Transverse colon (tissue), 4 donors: ENCODE measurements around the genes DYNLL2, OR4D2, HSF5 and SEPTIN4.

DNA sequence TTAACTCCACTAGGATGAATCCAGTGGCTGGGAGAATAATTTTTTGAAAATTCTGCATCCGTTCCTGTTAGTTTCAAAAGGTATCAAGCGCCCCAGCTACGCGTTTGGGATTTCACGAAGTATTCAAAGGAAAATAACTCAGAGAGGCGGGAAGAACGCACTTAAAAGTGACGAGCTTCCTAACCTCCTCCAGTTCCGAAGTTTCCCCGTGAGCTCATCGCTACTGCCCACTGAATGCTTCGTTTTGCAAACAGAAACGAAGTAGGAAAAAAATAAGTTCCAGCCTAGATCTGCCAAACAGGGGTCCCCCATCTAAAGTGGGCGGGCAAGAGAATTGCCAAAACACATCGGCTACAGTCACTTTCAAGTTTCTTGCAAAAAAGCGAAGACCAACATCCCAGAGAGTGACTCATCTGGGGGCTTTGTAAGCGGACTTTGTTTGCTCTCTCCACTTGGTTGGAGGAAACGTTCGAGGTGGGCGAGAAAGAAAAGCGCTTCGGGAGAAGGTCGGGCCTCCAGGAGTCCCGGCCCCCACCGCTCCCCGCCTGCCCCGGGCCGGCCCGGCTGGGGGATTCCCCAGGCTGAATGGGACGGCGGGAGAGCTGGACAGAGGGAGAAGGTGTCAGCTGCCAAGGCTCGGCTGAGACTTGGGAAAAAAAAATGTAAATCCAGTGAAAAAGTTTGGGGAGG is 1.2 kb downstream of the VEZF1 start:
- PRO-cap = unidirectional peak, plus-strand start at position 141 of the sequence; unidirectional peak, plus-strand start at position 192 of the sequence; unidirectional peak, plus-strand start at position 451 of the sequence; unidirectional peak, plus-strand start at position 588 of the sequence
- RAMPAGE, long total RNA, 4 experiments = no peak in any of the 4 experiments

DNA sequence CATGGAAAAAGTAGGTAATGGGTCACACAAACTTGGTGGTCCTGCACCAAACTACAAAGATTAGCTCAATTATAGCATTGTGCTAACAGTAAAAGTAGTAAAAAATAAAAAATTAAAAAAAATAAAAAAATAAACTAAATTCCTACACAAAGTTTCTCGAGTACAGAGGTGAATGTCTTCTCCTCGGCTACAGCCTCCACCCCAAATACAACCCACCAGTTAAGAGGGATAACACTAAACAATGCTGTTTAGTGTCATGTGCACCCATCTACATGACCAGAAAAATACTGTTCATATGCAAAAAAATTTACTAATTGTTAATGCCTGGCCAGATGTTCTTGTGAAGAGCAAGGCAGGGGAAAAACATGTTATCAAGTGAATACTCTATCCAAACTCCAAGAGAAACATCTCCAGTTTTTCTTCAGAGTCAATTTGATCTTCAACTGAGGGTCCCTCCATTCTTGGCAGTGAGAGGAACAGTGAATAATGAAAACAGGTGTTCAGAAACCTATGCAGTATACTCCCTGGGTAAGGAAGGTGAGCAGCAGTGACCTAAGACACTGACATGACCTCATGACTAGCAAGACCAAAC is 4.4 kb upstream of the VEZF1 start:
- PRO-cap = no peak
- RAMPAGE, long total RNA, 4 experiments = no peak in any of the 4 experiments

DNA sequence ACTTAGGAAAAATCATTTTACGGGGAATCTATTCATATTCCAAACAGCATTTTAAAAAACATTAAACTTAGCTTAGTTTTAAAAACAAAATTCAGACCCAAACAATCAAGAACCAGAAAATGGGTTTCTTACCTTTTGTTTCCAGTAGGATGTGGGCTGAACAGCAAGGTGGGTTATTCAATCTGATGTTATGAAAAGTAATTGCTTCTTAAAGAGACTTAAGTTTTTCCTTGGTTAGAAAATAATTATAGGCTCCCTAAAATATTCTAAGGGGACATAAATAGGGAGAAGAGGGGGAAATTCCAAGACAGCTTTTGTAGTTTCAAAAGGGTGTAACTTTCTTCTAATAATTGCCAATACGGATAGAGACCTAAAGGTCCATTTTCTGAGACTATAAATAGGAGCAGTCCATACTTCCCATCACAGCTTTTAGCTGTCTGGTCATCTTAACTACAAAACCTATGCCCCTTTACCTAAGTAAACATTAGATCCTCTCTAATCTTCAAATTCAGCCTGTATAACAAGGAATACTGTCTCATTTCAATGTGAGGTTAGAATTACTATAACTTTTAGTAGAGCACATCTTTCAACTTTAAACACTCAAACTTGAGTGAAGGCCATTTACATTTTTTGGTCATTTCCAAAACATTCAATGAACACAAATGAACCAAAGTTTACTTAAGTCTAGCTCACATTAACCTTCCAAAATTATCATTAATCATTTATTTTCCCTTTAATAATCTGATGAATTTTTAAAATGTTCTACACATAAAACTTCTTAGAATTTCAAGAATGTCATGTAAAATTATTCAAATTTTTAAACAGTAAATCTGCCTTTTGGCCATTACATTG is 5.5 kb downstream of the SRSF1 start:
- PRO-cap = no peak
- RAMPAGE, long total RNA, 4 experiments = no peak in any of the 4 experiments

DNA sequence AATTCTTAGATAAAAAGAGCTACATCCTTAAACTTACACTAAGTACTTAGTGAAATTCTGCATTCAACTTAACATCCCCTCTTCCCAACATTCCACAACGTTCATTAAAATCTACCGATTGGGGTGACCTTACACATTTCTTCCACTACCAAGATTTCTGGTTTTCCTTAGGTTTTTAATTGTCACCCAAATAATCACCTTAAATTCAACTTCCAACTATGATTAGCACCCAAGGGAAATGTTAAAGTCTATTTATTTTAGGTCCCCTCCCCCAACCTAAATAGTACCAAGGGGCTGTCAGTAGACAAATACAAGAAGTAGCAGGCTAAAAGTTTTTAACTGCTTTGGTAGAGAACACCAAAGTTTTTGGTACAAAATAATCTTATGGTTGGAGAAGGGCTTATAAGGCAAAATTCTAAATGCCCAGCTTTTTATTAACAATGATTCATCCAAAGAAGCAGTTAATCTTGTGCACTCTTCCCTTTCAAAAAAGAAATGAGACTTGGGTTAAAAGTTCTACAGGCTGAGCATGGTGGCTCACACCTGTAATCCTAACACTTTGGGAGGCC is 4.8 kb downstream of the SRSF1 start:
- PRO-cap = no peak
- RAMPAGE, long total RNA, 4 experiments = start-site peak on the minus strand in 1 of 4 experiments, centred at position 334 of the sequence, 33 reads per replicate

GRCh38 chr17:58083054-58083763 is at the start of gene DYNLL2:
TSS of gene DYNLL2 (plus strand) at chr17:58083419.
- PRO-cap = bidirectional peak, plus-strand start at chr17:58083419, minus-strand start at chr17:58083230
- RAMPAGE, long total RNA, 4 experiments = start-site peak on the plus strand in 1 of 4 experiments, at chr17:58083524-58083914 at its widest, 21 reads per replicate

DNA sequence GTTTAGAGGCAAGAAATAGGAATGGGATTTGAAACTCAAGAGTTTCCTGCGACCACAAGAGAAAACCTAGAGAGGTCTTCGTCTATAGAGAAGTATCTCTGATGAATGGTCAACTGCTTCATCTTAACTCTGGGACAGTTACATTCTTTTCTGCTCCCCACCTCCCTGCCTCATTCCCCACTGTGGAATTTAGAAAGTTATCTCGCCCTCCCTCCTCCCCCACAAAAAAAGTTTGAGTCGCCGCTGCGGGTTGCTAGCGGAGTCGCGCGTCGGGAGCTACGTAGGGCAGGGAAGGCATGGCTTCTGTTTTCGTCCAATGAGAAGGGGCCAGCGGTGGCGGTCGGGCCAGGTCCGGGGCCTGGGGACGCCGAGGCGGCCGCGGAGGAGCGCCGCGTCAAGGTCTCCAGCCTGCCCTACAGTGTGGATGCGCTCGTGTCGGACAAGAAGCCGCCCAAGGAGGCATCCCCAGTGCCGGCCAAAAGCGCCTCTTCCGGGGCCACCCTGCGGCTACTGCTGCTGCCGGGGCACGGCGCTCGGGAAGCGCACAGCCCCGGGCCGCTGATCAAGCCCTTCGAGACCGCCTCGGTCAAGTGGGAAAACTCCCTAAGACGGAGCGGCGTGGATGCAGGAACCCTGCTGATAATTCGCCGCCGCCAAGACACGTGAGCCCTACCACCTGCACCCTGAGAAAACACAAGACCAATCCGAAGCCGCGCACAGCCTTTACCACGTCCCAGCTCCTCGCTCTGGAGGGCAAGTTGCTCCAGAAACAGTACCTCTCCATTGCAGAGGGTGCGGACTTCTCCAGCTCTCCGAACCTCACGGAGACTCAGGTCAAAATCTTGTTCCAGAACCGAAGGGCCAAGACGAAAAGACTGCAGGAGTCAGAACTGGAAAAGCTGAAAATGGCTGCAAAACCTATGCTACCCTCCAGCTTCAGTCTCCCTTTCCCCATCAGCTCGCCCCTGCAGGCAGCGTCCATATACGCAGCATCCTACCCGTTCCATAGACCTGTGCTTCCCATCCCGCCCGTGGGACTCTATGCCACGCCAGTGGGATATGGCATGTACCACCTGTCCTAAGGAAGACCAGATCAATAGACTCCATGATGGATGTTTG is 8.9 kb downstream of the OR4D1 start:
- PRO-cap = unidirectional peak, plus-strand start at position 224 of the sequence; unidirectional peak, plus-strand start at position 348 of the sequence; unidirectional peak, minus-strand start at position 592 of the sequence
- RAMPAGE, long total RNA, 4 experiments = no peak in any of the 4 experiments

DNA sequence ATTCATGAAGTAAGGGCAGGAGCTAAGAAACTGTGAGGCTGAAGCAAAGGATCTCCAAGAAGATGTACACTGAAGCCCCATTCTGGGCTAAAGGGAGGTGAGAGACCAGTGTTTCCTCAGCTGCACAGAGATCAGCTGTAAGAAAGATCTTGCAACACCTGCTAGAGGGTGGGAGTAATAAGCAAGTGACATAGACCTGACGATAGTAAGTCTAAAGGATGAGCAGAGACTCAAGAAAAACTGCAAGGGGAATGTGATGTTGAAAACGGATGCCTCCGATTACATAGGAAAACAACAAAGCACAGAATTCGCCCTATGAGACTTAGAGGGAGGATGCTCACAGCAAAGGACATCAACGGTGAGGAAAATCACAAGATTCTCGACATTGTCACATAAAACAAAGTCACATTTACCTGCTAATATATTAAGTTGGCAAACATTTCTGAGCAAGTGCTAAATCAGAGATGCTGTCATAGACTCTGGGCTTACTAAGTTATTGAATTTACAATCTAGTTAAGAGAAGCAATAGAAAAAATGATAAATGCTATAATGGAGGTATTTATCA is at the start of gene OR4D2:
Gene OR4D2 (plus strand): TSS at position 287 of the 565 bp plus-strand sequence.
- PRO-cap = no peak
- RAMPAGE, long total RNA, 4 experiments = no peak in any of the 4 experiments

- PRO-cap = no peak
- RAMPAGE, long total RNA, 4 experiments = no peak in any of the 4 experiments
Observed at GRCh38 chr17:58308493-58308864, 20.1 kb downstream of the TSPOAP1 start.

- PRO-cap = no peak
- RAMPAGE, long total RNA, 4 experiments = start-site peak on the plus strand in 3 of 4 experiments, at chr17:58324489-58324600 at its widest, 6 to 17 reads per replicate; start-site peak on the minus strand in 1 of 4 experiments, at chr17:58324385-58324455 at its widest, 29 reads per replicate
Observed at GRCh38 chr17:58324295-58324682, 4.3 kb downstream of the TSPOAP1 start.

- PRO-cap = no peak
- RAMPAGE, long total RNA, 4 experiments = no peak in any of the 4 experiments
Observed at GRCh38 chr17:58334987-58335811, 6.6 kb upstream of the TSPOAP1 start.

- PRO-cap = no peak
- RAMPAGE, long total RNA, 4 experiments = no peak in any of the 4 experiments
Observed at GRCh38 chr17:58339935-58340564, 11.5 kb upstream of the TSPOAP1 start.

- PRO-cap = no peak
- RAMPAGE, long total RNA, 4 experiments = start-site peak on the minus strand in 3 of 4 experiments, at chr17:58354268-58354354 at its widest, 24 to 65 reads per replicate
Observed at GRCh38 chr17:58354182-58354903, 2.3 kb upstream of the SUPT4H1 start.

- PRO-cap = no peak
- RAMPAGE, long total RNA, 4 experiments = no peak in any of the 4 experiments
Observed at GRCh38 chr17:58381219-58381720, 29.3 kb upstream of the SUPT4H1 start.

DNA sequence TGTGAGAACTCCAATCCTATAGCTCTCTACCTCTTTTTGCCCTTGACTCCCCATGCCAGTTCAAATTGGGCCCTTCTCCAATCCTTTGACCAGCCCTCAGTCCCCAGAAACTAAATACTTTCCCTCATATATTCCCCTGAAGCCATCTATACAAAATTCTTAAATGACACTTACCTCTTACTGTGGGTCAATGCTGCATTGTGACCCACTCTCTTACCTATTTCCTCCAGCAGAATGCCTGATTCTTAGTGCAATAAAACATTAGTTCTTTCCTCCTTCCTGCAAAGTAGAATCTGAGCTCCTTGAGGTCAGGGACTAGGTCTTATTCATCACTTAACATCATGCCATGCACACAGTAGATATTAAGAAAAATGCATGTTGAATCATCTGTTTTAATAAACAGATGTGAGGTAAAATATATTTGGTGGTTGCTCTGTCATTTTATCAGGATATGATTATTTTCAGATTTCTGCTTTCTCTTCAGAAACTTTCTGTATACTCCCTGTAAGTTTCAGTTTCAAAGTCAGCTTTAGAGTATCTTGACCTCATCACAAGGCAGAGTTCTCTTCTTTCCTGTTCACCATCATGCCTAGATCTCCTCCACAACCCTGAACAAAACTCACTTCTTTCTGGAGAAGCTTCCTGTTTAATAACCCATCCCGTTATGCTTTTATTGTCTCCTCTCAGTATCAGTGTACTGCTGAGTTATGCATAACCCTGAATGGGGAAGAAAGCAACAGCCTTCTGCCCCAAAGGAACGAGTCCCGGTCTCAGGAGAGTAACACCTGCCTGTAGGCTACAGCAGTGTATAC is 30.2 kb upstream of the SUPT4H1 start:
- PRO-cap = no peak
- RAMPAGE, long total RNA, 4 experiments = start-site peak on the minus strand in 2 of 4 experiments, centred at positions 299 to 704 of the sequence, 5 to 13 reads per replicate

GRCh38 chr17:58391305-58391999 is 25.9 kb downstream of the RNF43 start:
- PRO-cap = bidirectional peak, plus-strand start at chr17:58391805, minus-strand start at chr17:58391558
- RAMPAGE, long total RNA, 4 experiments = start-site peak on the plus strand in 1 of 4 experiments, at chr17:58391730-58391783 at its widest, 15 reads per replicate

DNA sequence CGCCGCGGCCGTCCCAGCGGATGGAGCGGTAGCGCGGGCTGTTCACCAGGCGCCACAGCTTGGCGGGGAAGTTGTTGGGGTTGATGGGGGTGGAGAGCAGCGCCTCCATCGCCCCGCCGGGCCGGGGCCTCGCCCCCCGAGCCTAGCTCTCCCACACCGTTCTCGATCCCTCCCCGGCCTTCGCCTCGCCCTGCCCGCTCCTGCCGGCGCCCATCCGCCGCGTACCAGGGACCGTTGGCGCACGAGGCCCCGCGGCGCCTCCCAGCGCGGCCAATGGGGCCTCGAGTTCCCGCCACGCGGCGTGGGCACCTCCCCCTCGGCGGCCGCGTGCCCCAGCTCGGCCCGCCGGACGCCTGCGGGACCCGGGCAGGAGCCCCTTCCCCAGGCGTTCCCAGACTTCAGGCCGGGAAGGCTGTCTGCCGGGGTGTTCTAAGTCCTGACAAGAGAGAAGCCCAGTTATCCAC is at the start of gene HSF5:
Gene HSF5 (minus strand): TSS at position 243 of the 464 bp plus-strand sequence.
- PRO-cap = no peak
- RAMPAGE, long total RNA, 4 experiments = no peak in any of the 4 experiments

DNA sequence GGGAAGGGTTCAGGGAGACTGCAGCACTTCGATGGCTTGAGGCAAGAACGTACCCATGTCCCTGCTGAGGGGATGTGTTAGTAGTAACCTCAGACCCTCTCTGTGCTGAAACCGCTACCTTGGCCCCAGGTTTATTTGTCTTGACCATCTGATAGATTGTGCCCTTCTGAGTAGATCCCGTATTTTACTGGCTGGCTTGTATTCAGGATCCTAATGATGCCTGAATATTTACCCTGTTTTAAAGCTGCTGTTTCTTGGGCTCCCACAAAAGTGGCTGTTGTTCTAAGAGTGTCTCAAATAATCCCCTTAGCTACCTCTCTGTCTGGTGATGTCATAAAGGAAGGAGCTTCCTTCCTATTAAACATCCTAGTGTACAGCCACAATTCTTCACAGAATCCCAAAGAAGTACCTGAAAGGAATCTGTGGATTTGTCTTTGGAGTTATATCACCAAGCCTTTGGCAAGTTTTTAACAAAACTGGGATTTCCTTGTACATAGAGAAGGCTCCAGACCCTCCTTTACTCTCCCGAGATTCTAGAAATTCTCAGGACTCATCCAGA is at the start of gene SEPTIN4:
Gene SEPTIN4 (minus strand): TSS at position 290 of the 559 bp plus-strand sequence.
- PRO-cap = no peak
- RAMPAGE, long total RNA, 4 experiments = no peak in any of the 4 experiments

- PRO-cap = unidirectional peak, minus-strand start at chr17:58666893
- RAMPAGE, long total RNA, 4 experiments = no peak in any of the 4 experiments
Observed at GRCh38 chr17:58666577-58667650, 24.9 kb downstream of the IGBP1C start.

DNA sequence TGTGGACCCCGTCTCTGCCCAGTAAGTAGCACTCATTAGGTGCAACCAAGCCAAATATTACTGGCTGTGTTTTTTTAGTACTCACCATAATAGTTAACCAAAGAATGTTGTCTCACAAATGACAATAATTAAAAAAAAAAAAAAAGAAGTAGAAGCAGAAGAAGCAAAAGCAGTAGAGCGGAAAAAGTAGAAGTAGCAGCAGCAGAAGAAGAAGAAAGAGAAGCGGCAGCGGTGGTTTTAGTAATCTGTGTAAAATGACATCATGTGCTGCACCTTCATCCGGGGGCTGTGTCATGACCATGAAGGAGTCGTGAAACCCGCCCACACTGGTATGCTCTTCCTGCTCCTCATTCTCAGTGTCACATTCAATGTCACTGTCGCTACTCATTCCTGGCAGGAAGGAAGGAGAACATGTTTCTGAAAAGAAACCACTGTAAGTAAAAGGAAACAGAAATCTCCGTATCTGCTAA is 105.3 kb downstream of the TRIM37 start:
- PRO-cap = no peak
- RAMPAGE, long total RNA, 4 experiments = no peak in any of the 4 experiments

GRCh38 chr17:59290161-59290865 is 41.1 kb upstream of the YPEL2 start:
- PRO-cap = no peak
- RAMPAGE, long total RNA, 4 experiments = no peak in any of the 4 experiments